ENCODE measurements around the gene RAB39B.

DNA sequence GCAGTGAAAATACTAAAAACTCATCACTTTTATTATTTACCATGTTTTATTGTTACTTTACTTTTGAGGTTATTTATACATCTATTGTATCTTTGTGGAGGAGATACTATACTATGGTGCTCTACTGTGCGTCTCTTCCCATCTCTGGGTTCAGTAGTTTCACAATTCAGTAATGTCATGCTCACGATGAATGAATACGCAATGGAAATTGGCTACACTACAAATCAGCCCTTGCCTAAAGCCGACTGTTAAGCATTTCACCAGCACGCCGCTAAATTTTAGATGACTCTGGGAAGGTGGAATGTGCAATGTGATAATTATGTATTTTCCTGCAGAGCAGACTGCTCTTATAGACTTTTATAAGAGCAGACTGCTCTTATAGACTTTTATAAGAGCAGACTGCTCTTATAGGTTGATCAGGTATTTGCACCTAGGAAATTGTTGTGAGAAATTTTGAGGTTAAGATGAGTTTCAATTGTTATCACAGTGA lies 1.1 kb downstream of the FUNDC2 start:
- RRBS: no CpG with 5 or more reads among the region's 6 CpGs

GRCh38 chrX:155057181-155057874 lies 13.6 kb downstream of the CMC4 start:
- RRBS: no CpG with 5 or more reads among the region's 23 CpGs

- RRBS: 95% methylated on average over 10 of the region's 59 CpGs
These were observed at the start of gene RAB39B for GRCh38 chrX:155263759-155264745. Gene RAB39B, minus strand, starts transcription at chrX:155264491.

- RRBS: no CpG with 5 or more reads among the region's 2 CpGs
These were observed 895 bp downstream of the CLIC2 start for GRCh38 chrX:155333401-155334036.